ENCODE data around the genes CSN1S1, ENAM and AFM.

DNA sequence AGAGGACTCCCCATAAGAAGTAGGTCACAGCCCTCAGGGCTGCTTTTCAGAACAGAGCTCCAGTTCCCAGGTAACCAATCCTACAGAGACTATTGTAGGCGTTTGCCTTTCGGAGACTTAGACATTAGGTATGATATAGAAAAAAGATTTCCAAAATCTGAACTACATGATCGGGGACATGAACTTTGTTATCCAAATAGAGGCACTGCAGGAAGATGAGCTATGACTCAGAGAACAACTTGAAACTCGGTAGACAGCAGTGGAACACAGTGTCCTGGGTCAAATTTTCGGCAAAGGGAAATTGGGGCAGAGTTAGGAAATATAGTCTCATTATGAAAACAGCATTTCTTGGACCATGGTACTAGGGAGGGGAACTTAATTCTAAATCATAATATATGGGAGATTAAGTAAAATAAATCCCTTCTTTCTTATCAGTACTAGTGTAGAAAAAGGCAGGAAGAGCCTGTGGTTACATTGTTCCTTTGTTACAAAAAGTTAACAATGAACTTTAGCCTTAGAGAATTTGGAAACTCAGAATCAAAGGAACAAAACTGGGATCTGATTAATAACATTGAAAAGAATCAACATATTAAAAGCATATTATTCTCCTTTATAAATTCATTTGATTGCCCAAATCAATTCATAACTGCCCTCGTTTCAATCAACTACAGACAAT is 33.9 kb downstream of the SULT1B1 start:
- RRBS = no CpG with 5 or more reads among the region's 6 CpGs

- RRBS = no CpG with 5 or more reads among the region's 3 CpGs
These were observed at the start of gene CSN1S1 for GRCh38 chr4:69930853-69931205. CSN1S1 (plus strand) TSS chr4:69931068.

DNA sequence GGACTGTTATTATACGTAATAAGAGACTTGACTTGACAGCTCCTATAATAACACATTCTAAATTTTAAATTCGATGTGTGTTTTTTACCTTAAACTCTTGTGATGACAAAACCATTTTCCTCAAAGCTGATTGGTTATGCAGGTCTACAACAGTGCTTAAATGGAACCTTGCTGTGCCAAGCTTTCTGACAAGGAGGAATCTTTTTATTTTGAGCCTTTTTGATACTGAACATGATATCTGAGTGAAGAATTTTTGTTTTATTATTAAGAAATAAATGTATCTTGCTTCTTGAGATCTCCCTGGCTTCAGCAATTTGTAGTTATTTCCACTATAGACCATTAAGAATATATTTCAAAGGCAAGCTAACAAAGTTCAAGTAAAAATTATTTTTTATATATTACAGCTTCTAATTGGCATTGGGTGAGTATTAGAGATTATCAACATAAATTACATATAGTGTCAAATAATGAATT is at the start of gene ENAM:
ENAM (plus strand) TSS at position 201 of the 474 bp plus-strand sequence.
- RRBS = no CpG with 5 or more reads among the region's 2 CpGs

- RRBS = no CpG with 5 or more reads among the region's 6 CpGs
These were observed 4.3 kb downstream of the JCHAIN start for GRCh38 chr4:70662042-70662469.

DNA sequence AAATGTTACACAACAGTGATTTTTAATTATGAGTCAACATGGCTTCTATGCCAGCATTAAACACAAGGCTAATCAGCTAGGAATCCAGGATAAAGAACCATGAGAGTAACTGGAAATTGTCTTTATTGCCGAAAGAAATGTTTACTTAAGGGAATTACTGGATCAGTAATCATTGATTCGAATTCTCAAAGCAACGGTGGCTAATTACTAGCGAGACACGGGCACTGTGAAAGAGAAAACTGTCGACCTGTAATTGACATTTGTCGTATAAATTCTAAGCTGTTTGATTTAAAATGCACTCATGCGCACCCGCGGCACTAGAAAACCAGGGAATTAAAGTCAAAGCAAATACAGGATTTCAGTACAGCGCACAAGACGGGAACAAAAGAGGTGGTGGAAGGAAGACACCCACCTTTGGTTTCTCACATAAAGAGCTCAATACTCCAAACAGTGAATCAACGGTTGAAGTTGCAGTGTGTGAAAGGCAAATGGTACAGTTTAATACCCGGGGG is 15.6 kb downstream of the UTP3 start:
- RRBS = no CpG with 5 or more reads among the region's 14 CpGs

GRCh38 chr4:70704370-70705219 is 16.3 kb downstream of the UTP3 start:
- RRBS = under 1% methylated on average over 27 of the region's 97 CpGs

- RRBS = no CpG with 5 or more reads among the region's 9 CpGs
These were observed 20.9 kb downstream of the GRSF1 start for GRCh38 chr4:70818471-70819421.

DNA sequence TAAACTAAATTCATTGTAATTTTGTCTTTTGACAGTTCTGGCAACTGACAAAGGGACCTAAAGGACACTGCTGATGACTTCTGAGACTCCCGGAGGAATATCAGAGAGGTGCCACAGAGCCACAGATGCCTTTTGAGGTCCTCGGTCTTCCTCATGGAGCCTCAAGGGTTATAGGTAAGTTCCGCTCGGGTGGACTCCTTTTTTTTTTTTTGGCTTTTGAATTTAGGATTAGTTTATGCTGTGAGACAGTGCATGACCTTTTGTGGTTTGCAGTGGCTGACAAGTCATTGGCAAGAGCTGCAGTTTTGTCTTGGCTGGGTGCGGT is 4.4 kb upstream of the GRSF1 start:
- RRBS = no CpG with 5 or more reads among the region's 5 CpGs

- RRBS = no CpG with 5 or more reads among the region's 19 CpGs
These were observed 65.8 kb downstream of the DCK start for GRCh38 chr4:71059182-71059687.

DNA sequence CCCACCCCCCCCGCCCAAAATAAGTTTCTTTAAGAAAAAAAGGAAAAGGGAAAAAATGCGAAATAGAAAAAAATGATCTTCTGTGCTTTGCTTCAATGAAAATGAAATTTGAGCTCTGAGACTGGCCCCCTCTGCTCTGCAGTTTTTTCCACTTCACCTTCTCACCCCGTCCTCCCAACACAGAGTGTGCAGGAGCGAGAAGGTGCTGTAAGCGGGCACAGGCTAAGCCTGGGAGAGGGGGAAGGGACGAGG is 279 bp downstream of the ADAMTS3 start:
- RRBS = no CpG with 5 or more reads among the region's 6 CpGs

DNA sequence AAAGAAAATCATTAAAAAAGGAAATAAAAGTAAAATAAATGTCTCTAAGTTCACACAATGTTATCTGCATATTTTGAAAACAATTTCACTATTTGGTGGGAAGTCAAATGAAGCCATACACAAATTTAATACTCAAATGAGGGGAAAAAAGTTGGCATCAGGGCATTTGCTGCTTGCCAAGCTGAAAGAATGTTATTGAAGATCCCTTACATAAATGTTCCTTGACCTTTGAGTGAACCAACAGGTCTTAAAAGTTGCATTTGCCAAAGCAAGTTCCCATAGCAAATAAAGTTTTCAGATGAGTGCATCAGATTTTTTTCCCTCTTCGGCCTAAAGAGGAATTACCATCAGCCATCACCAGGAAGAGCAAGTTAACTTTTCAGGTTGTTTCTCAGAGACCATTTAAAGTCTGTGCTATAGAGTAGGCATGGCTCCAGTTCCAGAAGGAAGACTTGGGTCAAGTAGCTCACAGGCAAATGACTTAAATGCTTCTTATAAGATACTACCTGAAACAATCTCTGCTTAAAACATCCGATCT is 115.9 kb downstream of the COX18 start:
- RRBS = no CpG with 5 or more reads among the region's 2 CpGs

DNA sequence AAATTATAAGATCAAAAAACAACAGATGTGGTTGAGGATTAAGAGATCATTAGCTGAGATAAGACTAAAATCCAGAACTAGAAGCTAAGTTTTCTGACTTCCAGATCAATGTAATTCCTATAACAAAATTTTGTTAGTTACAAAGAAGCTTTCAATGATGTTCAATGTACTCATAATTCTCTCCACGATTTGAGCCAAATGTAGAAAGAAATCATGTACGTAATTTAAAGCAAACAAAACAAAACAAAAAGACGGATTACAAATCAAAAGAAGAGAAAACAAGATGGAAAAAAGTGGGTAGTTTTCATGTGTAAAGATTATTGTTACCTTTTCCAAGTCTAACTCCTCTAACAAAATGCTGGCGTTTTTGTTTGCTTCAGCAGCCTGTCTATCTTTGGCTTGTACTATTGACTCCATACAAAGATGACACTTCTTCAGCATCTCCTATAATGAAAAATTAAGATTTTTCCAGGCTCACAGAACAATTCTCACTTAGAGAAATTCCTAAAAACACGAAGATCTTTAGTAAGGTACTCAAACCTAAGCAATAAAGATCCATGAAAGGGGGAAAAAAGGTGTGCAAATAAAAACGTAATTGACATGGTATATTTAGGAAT is 44.1 kb upstream of the COX18 start:
- RRBS = no CpG with 5 or more reads among the region's 6 CpGs

GRCh38 chr4:73222326-73223622 is 35.8 kb downstream of the ANKRD17 start:
- RRBS = no CpG with 5 or more reads among the region's 9 CpGs

GRCh38 chr4:73249895-73250640 is 8.5 kb downstream of the ANKRD17 start:
- RRBS = no CpG with 5 or more reads among the region's 15 CpGs

GRCh38 chr4:73256973-73257615 is 1.5 kb downstream of the ANKRD17 start:
- RRBS = no CpG with 5 or more reads among the region's 7 CpGs

DNA sequence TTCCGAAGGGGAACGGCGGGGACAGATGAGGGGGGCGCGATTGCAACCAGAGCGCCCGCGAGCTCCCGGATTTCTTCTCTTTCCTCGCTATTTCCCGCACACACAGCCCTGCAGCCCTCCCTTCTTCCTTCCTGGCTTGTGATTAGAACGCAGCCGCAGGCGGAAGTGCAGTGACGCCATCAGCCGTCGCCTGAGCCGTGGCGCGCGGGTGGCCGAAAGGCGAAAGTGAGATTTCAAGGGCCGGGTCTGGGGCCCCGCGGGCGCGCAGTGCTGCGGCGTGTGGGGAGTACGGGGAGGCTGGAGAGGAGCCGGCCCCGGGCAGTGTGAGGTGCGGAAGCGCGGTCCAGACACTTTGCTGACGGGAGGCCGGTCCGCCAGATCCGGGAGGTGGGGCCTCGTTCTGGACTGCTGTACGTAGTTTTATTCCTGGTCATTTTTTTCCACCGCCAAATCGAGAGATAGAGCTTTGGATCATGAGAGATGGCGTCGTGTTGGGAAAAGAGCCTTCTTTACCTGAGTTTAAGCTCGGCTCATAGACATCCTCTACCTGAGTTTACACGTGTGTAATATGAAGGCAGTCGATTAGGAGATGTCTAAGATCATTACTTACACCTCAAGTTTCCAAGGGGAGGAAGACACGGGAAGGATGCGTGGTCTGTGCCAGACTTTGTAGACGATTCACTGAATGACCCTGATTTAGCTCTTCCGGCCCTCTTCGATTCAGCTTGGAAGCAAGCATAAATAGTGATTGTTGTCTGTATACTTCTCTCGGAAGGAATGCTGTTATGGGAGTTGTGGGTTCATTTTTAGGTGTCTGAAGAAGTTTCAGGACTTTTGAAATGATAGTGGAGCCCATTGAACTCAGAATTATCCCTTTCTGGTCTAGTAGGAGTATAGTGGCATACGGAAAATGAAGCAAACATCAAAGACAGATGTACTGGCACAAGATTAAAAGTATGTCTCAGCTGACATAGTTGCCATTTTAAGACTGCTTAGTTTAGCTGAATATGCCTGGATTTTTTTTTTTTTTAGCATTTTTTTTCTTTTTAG is 726 bp upstream of the ANKRD17 start:
- RRBS = 1% methylated on average over 12 of the region's 56 CpGs

- RRBS = no CpG with 5 or more reads among the region's 1 CpG
These were observed at the start of gene AFM for GRCh38 chr4:73481644-73482093. AFM (plus strand) TSS chr4:73481745.

GRCh38 chr4:73483908-73484398 is 2.4 kb downstream of the AFM start:
- RRBS = no CpG with 5 or more reads among the region's 1 CpG

GRCh38 chr4:73614220-73614977 is 5.8 kb downstream of the RASSF6 start:
- RRBS = no CpG with 5 or more reads among the region's 1 CpG

All from cardiac fibroblast (primary cell).